Colonic mucosa (tissue), 1 donor: ENCODE measurements around the genes POTEG, TTC5, RNASE3, NDRG2 and ZNF219.

- PRO-cap: no peak
Observed at GRCh38 chr14:19434082-19434581, at the start of gene POTEG. TSS of gene POTEG (minus strand) at chr14:19434341.

DNA sequence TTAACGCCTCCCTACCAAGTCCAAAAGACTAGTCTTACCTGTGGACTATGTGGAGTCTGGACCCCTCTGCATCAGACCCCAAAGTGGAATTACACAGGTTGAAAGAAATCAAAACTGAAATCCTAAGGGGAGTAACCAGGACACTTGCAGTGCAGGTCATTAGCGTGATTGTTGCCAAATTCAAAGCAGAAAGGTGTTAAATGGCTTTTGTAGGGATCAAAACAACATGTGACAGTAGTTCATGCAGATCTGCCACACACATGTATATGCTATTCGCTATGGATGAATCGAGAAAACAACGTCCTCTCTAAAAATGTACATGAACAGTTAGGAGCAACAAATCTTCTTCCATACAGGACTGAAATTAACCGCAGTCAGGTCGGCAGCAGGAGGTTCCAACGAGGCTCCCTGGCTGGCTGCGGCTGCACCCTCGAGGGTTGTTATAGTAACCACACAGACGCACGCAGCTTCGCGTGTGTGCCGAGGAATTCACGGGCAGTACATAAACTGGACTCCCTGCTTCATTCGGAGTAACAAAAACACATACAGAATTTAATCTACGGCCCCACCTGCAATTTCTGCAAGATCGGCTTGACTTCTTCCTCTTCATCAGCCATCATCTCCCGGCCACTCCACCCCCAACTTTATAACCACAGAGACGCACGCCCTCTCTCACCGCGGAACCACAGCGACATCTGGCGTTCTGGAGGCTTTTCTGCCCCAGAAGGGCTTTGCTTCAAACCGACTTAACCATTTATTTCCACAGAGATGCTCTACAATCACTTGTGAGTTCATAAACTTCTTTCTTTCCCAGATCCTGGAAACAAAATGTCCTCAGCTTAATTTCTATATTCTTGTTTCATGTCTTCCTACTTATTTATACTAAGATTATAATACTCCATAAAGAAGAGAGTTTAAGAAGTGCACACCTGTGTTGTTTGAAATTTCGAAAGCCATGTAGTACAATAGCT lies at the start of gene TTC5:
TTC5 (minus strand) TSS at position 634 of the 971 bp plus-strand sequence.
- PRO-cap: unidirectional peak, minus-strand start at position 618 of the sequence

DNA sequence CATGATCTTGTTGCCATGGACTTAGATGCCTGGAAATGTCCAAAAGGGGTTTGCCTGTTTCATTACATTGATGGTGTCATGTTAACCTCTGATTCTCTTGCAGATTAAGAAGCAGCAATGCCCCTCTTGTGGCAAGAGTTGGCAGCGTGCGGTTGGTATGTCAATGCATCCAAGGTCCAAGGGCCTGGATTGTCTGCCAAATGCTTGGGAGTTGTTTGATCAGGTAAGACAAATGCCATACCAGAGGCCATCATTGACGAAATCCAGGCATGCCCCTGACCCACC lies 11.3 kb upstream of the RNASE12 start:
- PRO-cap: unidirectional peak, minus-strand start at position 147 of the sequence

GRCh38 chr14:20803194-20803544 lies 525 bp upstream of the RNASE1 start:
- PRO-cap: no peak

- PRO-cap: no peak
Observed at GRCh38 chr14:20891316-20891641, at the start of gene RNASE3. TSS of gene RNASE3 (plus strand) at chr14:20891385.

GRCh38 chr14:20970588-20971298 lies 15.5 kb downstream of the RNASE2 start:
- PRO-cap: no peak

DNA sequence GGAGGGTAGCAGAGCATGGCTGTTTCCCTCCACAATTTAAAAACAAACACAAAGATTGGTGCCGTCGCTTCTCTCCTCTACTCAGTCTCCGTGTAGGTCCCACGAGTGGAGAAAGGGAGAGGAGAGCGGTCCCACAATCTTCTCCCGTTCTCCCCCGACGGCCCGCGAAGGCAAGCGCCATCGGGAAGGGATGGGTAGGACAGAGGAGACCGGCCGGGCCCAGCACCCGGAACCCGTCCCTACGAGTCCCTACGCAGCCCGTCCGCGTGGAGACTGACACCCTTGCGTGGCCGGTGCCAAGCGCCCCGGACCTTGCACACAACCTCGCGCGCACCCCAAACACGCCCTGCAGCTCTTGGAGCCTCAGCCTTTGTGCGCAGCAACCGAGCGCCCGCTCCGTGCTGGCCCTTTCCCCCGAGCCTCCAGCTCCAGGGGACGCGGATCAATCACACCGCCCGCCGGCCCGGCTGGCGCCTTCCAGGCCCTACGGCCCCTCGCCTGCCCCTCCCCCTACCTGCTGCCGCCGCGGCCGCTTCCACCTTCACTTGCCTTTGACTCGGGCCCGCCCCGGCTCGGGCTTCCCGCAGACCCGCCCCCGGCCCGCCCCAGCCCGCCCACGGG lies at the start of gene NDRG2:
NDRG2 (minus strand) TSS at position 547 of the 621 bp plus-strand sequence.
- PRO-cap: bidirectional peak, plus-strand start outside the sequence, minus-strand start at position 547 of the sequence

- PRO-cap: no peak
Observed at GRCh38 chr14:21054347-21054861, 3.2 kb upstream of the RNASE8 start.

GRCh38 chr14:21090013-21091329 lies 8.0 kb downstream of the ZNF219 start:
- PRO-cap: no peak

DNA sequence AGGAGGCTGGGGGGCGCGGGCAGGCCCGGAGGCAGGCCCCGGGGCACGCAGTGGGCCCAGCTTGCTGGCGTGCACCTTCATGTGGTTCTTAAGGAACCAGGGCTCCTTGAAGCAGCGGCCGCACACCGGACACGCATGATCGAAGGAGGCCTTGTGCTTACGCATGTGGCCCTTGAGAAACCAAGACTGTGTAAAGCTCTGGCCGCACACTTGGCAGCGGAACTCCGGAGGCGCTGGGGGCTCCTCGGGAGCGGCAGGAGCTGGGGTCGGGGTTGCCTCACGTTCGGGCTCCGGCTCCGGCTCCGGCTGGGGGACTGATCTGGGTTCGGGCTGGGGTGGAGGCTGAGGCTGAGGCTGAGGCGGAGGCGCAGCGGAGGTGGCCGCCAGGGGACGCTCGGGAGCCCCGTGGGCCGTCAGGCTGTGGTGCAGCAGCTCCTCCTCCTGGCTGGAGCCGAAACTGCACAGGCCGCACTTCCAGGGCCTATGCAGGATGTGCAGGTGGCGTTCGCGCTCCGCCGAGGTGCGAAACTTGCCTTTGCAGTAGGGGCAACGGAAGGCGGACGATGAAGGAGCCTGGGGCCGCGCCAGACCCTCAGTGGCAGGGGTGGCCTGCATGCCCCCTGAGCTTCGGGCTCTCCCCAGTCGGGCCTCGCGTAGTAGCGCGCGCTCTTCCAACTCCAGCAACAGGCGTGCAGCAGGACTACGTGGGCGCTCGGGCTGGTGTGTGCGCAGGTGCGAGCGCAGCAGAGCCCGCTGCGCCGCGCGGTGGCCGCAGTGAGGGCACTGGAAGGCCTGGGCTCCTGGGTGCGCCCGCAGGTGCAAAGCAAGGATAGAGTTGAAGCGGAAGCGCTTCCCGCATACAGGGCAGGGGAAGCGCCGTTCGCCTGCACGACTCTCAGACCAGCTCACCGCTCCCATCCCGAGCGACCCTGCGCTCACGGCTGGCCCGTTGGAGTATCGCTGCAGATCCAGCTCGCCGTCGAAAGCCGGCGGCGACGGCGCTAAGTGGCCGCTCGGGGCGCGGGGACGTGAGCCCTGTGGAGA lies 5.9 kb downstream of the ZNF219 start:
- PRO-cap: no peak

- PRO-cap: no peak
Observed at GRCh38 chr14:21093922-21094927, 4.2 kb downstream of the ZNF219 start.

- PRO-cap: unidirectional peak, plus-strand start at chr14:21098310; bidirectional peak, plus-strand start at chr14:21098807, minus-strand start at chr14:21098729
Observed at GRCh38 chr14:21098238-21099144, at the start of gene ZNF219. TSS of gene ZNF219 (minus strand) at chr14:21098655.

DNA sequence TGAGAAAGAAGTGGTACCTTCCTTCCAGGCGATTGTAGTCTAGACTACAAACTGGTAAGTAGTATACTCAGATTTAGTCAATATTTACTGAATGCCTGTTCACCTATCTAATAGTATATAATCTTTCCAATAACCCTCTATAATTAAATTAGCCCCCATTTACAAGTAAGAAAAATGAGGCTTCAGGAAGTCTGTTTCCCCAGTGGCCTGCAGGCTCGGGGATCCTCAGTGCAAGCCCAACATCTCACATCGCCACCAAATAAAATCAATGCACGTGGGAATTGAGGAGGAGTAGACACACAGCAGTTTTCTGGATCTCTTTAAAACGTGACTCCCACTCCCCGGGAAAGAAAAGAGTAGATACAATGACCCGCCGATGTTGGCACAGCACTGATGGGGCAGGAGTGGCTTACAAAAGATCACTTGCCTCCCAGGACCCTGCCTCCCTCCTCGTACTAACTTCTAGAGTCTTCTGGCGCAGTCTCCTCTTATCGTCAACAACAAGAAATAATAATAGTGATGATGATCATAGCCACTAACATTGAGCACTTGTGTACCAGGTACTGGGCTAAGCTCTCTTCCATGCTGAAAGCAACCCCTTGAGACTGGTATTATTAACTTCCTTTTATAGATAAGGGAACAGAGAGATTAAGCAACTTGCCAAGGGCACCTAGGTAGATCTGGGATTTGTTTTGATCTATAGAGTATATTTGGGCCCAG lies 850 bp upstream of the ZNF219 start:
- PRO-cap: no peak

- PRO-cap: bidirectional peak, plus-strand start at chr14:21102724, minus-strand start at chr14:21102659
Observed at GRCh38 chr14:21102502-21102897, 1.6 kb downstream of the TMEM253 start.

DNA sequence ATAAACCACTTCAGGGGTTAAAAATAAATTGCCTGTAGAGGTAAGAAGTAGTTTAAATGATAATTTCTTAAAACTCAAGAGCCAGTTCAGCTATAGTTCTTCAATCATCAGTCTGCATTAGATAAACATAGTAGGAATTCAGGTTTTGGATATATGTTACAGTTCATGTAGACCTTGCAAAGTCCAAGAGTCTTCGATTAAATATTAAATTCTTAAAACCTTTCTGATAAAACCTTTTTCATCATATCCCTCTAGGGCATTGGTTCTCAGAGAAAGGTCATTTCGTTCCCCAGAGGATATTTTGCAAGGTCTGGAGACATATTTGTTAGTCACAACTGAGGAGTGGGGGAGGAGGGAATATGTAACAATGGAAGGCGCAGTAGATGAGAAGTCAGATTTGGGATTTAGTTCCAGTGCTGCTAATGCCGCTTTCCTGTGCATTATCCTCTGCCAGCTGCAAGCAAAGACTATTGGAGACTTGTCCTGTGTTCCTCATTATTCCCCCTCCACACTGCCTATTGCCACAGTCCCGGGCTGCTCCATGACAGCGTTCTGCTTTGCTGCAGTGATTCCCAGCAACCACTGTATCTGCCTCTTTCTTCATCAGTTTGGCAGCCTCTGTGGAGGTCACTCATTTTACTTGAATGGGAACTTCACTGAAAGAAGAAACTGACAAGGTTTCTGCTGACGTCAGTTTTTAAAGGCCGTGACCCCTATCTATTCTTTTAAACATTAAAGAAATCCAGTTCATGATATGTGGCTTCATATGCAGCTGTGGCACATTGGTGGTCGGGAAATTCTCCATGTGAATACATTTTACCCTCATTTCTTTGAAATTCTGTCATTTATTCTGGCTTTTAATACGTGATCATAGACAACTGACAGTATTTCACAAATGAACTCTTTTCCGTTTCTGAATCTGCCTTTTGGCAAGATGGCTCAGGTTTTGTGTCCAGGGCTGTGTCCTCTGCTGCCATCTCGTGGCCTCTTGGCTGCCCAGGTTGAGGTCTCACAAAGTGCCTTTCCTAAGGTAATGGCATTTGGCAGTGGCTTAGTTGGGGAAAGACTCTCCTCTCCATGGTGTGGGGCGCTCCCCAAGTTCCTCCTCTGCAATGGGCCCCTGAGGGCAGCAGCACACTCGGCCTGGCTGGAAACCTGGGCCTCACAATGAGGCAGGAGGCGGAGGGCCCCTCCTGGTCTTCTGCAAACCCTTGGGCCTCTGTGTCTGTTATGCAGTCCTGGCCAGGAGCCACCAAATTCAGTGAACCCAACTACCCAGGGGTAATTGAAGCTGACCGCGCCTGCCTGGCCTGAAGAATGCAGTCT lies 5.7 kb downstream of the TMEM253 start:
- PRO-cap: no peak

DNA sequence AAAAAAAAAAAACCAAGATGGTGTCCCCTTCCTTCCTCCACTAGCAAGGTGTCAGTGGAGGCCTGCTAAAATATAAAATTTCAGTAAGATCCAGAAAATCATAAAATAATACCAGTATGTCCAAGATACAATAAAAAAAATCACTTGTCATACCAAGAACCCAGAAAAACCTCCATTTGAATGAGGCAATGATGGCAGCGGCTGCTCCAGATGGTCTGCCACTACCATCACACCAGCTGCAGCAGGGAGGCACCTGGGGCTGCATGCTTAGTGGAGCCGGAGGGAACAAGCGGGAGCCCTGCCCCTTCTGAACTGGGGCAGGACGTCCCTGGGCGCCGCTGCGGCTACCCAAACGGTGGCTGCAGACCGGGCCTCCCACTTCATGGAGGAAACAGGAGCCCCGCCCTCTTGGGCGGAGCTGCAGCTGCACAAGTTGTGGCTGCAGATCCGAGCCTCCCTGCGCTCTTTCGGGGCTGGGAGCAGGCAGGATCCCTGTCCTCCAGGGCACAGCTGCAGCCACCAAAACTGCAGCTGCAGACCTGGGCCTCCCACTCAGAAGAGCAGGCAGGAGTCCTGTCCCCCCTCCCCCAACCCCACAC lies 36.0 kb upstream of the OR5AU1 start:
- PRO-cap: unidirectional peak, minus-strand start at position 314 of the sequence

GRCh38 chr14:21243729-21244845 lies 25.2 kb downstream of the HNRNPC start:
- PRO-cap: unidirectional peak, minus-strand start at chr14:21244305

GRCh38 chr14:21320882-21321310 lies 41.0 kb downstream of the RPGRIP1 start:
- PRO-cap: no peak

DNA sequence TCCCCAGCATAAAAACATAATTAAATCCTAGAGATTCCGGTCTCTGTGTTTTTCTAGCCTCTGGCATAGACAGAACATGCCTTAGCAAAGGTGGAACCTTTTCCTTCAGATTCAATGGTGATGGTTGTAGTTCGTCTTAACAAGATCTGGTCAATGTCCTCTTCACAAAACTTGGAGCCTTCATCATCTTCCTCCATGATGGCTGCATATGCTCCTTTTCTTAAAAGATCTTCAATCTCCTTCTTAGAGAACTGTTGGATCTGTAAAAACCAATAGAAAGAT lies 18.0 kb upstream of the SUPT16H start:
- PRO-cap: no peak

DNA sequence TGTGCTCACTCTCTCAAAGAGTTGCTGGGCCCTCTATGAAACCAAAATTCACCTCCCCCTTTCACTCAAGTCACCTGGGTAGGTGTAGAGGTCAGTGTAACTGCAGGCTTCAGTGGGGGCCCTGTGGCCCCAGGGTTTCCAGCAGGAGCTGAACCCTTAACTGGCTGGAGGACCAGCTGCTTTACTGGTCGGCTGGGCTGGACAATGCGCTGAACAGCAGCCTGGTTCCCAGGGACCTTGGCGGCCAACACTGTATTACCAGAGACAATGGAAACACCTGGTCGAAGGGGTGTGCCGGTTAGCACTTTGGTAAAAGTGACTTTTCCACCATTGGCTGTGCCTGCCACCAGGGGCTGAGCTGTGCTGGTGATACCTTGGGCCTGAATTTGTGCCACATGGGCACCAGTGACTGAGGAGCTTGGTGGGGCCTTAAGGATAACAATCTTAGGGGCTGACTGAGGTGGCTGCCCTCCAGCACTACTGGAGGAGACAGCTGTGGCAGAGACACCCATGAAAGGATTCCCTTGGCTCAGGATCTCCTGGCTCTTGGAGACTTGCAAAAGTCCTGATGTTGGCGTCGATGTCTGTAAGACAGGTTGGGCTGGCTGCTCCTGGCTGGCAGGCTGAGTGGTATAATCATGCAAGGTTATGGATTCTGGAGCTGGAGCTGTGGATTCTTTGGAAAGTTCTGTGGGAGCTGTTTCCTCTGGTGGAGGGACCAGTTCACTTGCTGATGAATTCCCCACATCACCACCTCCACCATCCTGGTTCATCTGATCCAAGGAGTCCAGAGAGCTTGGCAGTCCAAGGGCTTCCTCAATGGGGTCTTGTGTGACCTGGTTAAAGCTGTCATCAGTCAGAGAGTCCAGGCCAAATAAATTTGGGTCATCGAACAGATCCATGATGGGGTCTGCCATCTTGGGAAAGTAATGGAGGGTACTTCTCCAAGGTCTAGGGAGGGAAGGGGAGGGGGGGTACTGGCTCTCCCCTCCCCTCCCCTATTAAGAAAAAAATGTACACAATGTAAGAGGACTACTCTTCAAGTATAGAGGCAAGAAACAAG lies 24.9 kb downstream of the CHD8 start:
- PRO-cap: no peak